Fibroblast of the aortic adventitia (primary cell): ENCODE results near the genes FEZF2 and ATXN7.

GRCh38 chr3:62243527-62244005, 75.3 kb upstream of the C3orf14 start:
- CAGE, long polyA plus RNA, result no peak

DNA sequence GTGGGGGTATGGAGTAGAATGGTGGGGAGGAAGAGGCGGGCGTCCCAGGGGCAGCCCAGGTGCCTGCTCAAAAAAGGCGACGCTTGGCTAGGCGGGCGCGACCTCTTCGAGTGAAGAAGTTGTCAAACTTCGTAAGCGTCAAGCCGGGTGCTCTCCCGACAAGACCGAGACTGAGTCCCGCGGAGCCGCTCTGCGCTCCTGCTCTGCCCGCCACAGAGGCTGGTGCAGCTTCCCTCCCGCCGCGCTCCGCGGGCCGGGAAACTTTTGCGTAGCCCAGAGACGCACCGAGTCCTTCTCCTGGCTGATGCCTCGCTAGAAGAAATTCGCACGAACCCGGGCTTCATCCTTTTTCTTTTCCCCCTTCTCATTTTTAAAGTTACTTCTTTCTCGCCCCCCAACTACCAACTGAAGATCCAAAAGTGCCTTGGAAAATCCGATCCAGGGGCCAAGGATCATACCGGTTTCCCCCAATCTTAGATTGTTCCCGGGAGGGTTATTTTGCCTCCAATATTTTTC, 2.9 kb downstream of the FEZF2 start:
- CAGE, long polyA plus RNA, result no peak

DNA sequence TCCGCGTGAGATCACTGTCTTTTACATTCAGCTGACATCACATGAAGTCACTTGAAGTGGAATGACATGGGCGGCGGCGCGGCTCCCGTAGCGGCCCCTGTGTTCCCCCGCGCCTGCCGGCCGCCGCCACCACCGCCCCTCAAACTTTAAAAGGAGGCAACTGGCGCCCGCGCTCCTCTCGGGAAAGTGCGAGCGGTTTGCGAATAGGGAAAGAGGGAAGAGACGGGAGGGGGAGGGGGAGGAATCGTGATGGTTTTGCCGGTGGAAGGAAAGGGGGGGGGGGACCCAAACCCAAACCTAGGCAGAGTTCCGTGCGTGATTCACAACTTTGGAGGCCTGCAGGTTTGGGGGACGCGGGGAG, at the start of gene FEZF2:
Gene FEZF2 (minus strand): TSS at position 188 of the 361 bp plus-strand sequence.
- CAGE, long polyA plus RNA, result no peak

DNA sequence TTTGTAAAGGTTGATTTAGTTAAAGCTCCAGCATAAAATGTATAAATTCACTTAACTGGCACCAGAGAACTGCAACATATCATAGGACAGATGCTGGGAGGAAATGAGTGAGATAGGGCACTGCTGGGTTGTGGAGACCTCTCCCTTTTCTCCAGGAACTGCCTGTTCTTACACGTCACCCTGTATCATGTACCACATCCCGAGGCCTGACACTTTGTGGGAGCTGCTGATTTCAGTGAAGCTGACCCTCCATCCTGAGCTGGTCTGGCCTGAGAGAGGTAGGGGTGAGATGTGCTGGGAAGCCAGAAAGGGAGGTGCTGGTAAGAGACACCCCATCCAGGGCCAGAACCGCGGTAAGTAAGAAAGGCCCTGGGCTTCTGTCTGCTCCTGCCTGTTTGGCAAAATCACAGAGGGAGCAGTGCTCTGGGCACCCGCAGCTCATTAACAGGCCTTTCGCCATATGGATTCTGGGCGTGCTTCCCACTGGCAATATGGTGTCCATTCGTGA, 213.9 kb upstream of the FEZF2 start:
- CAGE, long polyA plus RNA, result no peak

GRCh38 chr3:62873253-62873600, 2.0 kb downstream of the CADPS start:
- CAGE, long polyA plus RNA, result no peak

GRCh38 chr3:63051925-63052410, 176.8 kb upstream of the CADPS start:
- CAGE, long polyA plus RNA, result no peak

DNA sequence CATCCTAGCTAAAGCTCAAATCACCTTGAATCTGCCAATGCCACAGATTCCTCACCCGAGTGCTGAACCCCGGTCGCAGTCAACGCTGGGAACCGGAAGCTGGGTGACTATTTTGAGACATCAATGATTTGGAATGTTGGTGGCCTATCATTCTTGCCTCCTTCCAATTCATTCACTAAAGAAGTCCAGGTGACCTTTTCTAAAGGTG, 74.8 kb upstream of the SYNPR start:
- CAGE, long polyA plus RNA, result no peak

GRCh38 chr3:63217402-63217838, 60.7 kb upstream of the SYNPR start:
- CAGE, long polyA plus RNA, result no peak

- CAGE, long polyA plus RNA, result no peak
Measured at GRCh38 chr3:63863682-63864055, at the start of gene ATXN7. Gene ATXN7, plus strand, starts transcription at chr3:63863867.

DNA sequence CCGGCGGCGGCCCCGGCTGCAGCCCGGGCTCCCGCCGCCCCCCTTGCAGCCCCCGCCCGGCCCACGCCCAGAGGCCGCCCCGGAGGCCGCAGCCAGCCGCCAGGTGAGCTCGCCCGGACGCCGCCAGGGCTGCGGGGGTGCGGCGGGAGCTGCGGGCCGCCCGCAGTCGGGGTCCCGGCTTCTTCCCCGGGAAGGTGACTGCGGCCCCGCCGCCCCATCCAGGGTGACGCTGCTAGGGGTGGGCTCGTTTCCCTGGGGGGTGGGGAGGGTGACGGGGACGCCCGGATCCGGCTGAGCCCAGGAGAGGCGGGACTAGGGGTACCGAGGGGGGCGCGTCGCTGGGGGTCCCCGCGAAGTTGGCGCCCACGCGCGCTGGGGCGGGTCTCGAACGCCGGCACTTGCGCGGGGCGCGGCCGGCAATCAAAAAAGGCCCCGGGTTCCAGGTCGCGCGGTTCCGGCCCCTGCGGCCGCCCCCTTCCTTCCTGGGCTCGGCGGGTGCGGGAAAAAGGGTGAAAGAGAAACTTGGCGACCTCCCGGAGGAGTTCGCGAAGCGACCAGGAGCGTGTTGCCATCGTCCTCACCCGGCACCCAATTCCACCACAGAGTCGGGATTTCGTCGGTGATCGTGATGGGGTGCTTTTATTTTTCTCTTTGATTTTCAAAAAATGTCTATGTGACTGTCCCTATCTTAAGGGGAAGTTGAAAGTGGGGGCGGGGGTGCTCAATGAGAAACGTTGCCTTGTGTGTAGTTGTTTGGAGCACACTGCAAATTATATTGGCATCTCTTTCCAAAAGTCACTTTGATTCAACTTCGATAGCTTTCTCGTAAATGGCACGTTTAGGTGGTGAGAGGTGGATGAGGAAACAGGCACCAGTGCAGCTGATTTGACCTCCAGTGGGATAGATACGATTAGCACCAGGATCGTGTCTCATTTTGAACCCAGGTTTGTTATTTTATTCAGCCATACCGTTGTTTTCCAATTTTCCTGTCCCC, 686 bp downstream of the ATXN7 start:
- CAGE, long polyA plus RNA, result no peak

GRCh38 chr3:63968922-63969283, 54.4 kb downstream of the PSMD6 start:
- CAGE, long polyA plus RNA, result no peak

GRCh38 chr3:63972978-63973930, 50.0 kb downstream of the PSMD6 start:
- CAGE, long polyA plus RNA, result no peak

DNA sequence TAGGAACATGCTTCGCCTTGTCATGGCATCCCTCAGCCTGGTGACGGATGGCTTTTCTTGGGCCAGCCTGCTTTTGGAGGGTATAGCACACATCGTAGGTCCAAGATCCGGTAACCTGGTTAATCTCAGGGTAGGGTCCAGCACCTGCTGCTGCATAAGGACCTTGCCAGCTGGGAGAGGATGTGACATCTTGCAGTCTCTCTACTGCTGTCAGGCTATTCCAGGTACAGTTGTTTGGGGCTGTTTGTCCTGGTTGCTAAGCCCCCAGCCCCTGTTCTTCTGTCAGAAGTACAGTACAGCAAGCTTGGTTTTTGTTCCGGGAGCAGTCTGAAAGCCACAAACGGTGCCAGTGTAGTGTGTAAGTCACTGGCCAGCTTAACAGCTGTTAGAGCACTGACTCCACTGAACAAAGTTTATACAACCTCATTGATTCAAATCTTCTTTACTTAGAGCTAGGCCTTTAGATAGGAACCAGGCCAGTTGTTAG, 42.3 kb downstream of the PSMD6 start:
- CAGE, long polyA plus RNA, result no peak

GRCh38 chr3:64010621-64011050, 12.7 kb downstream of the PSMD6 start:
- CAGE, long polyA plus RNA, result no peak

GRCh38 chr3:64017002-64017663, 6.2 kb downstream of the PSMD6 start:
- CAGE, long polyA plus RNA, result no peak

DNA sequence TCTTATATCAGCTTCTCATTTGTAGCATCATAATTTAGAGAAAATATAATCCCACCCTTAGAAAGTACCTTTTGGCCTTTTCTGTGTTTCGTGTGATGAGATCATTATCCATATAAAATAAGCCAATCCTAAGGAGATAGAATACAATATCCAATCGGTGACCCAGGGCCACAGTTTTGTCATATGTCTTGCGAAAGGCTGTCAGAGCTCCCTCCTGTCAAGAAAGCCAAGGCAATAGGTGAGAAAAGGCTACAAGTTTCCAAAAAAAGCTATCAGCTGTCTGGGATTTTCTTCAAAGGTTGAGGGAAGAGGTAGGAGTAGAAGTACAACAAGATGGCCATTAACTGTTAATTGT, 4.1 kb downstream of the PSMD6 start:
- CAGE, long polyA plus RNA, result no peak

GRCh38 chr3:64385716-64386323, 160.6 kb upstream of the PRICKLE2 start:
- CAGE, long polyA plus RNA, result no peak

- CAGE, long polyA plus RNA, result no peak
Measured at GRCh38 chr3:64685618-64686417, 2.0 kb downstream of the ADAMTS9 start.

- CAGE, long polyA plus RNA, result no peak
Measured at GRCh38 chr3:64688534-64689133, 834 bp upstream of the ADAMTS9 start.

- CAGE, long polyA plus RNA, result no peak
Measured at GRCh38 chr3:64813524-64814188, 125.9 kb upstream of the ADAMTS9 start.